Testis (tissue), 5 donors: ENCODE measurements around the genes ARID3C, GALT and CCL19.

DNA sequence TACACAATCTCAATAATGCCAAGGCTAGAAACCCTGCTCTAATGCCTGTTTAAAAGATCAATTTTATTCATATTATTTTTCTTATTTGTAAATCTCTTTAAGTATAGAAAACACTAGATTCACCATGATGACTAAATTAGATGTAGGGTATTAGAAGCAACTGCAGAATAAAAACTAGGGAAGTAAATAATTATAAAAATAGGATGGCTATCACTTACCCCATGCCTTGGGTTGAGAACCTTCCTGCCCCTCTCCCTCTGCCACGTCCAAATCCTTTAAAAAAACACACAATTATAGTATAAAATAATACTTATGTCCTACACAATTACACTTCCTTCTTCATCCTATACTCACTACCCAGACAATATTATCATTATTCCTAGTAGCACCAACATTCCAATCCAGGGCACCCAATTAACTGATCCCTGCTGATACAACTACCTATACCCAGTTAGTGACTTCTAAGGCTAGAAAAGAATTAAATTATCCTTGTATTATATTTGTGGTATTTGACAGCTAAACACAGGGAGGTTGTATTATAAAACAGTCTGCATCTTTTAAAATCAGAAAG is 75.6 kb downstream of the UBAP2 start:
- PRO-cap, 3 experiments: no peak in any of the 3 experiments
- RAMPAGE, long total RNA, 2 experiments: no peak in any of the 2 experiments
- RRBS: no CpG with 5 or more reads among the region's 1 CpG

- PRO-cap, 3 experiments: no peak in any of the 3 experiments
- RAMPAGE, long total RNA, 2 experiments: no peak in any of the 2 experiments
- RRBS: no CpG with 5 or more reads among the region's 9 CpGs
These were observed 7.1 kb upstream of the UBAP1 start for GRCh38 chr9:34171723-34172194.

DNA sequence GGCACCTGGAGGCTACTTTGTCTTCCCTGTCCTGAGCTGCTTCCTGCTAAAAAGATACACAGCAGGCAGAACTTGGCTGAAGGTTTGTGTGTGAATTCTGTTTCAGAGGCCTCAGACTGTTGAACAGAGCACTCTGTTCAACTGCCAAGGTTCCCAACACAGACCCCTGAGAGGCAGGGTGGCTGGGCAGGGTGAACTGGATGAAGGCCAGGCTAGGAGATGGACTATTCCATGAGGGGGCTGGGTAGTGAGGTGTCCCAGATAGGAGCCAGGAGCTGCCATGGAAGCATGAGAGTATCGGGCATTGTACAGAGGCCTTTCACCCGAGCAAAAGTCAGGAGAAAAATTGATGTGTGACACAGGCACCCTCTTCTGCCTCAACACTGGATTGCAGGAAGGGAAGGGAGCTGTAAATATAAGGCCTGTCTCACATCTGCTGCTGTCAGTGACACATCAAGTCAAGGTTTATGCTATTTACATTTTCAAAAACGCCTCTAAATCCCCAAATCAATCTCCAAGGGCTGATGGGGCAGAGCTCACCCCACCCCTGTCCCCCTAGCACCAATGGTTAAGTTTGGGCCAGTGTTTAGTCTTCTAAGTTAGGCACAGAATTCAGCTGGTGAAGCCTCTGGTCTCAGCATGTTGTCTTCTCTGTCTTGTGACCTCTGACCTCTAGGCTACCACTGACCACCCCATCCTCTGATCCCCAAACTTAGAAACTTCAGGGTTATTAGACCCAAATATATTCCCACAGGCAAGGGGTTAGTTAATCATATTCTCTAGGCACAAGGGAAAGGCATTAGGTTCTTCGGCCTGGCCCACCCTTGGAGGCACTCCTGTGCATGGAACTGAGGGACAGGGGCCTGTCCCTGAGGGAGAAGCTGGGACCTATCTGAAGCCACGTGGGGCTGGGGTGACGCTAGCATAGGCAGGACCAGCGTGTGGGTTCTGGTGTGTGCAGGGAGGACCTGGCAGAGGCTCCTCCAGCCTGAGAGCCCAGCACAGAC is 74.8 kb downstream of the UBAP1 start:
- PRO-cap, 3 experiments: no peak in any of the 3 experiments
- RAMPAGE, long total RNA, 2 experiments: no peak in any of the 2 experiments
- RRBS: no CpG with 5 or more reads among the region's 7 CpGs

DNA sequence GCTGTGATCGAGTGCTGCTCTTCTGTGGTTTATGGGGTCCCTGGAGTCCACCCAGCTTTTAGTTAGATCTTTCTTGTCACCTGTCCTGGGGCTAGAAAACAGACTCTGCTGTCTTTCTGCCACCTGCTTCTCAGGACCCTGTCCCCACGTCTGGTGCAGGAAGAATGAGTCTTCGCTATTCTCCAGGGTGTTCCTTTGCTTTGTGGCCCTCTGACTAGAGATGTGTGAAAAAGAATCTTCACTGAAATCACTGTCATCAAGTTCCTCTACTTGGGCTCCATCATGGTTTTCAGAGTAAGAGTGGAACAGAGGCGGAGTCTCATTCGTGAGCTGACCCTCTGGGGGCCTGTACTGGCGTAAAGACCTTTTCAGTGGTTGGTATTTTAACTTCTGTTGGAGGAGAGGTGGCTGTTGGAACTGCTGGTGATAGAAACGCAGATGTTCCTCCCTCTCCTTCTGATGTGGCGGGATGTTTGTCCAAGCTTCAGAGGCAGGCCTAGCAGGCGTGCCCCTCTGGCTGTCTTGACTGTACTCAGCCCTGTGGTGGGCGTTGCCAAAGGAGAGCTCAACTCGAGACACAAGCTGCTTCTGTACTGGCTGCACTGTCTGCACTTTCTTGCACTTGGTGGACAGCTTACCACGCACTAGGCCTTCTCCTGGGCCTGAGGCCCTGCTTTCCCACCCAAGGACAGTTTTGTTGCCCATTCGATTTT is 72.0 kb downstream of the KIF24 start:
- PRO-cap, 3 experiments: peak in 3 of 3 experiments; most common plus-strand start position 611 of the sequence (in 3); most common minus-strand start position 463 of the sequence (in 2)
- RAMPAGE, long total RNA, 2 experiments: no peak in any of the 2 experiments
- RRBS: no CpG with 5 or more reads among the region's 13 CpGs

DNA sequence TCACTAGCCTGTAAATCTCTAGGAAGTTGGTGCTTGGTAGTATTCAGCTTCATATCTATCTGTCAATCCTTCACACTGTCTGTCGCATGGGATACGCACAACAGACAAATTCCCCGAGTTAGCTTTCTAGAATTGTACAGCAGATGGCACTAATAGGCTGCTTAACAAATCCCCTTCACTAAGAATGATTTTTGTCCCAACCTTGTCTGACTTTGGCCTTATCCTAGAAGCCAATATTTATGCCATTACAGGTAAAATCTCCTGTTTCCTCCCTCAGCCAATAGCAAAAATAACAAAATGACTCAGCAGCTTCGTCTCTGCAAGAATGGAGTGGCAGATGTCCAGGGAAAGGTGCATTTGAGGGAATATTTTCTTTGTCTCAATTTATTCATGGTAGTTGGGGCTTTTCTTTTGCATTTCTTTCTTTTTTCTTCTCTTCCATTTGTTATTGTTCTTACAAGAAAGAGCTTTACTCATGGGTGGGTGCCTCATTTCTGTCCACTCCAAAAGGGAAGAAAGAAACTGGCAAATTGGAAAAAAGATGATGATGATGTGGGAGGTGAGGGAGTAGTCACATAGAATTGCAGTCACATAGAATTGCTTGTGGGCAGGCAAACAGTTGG is 3.2 kb downstream of the NUDT2 start:
- PRO-cap, 3 experiments: no peak in any of the 3 experiments
- RAMPAGE, long total RNA, 2 experiments: no peak in any of the 2 experiments
- RRBS: no CpG with 5 or more reads among the region's 4 CpGs

DNA sequence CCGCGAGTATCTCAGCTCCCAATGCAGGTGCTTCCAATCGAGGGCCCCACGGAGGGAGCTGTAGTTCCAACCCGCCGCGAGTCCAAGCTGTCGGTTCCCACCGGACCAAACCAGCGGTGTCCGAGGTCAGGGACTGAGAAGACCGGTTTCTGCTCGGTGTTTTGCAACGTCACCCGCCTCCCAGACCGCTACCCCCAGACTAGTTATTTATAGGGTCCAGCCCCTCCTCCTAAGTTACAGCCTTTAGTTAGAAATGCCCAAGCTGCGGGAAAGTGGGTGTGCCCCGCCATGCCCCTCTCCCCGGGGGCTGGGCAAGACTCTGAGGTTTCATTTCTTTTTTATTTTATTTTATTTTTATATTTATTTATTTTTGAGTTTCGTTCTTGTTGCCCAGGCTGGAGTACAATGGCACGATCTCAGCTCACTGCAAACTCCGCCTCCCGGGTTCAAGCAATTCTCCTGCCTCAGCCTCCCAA is 765 bp upstream of the MYORG start:
- PRO-cap, 3 experiments: peak in 2 of 3 experiments; most common minus-strand start position 84 of the sequence (in 1)
- RAMPAGE, long total RNA, 2 experiments: no peak in any of the 2 experiments
- RRBS: 2% methylated on average over 3 of the region's 23 CpGs

GRCh38 chr9:34428456-34429157 is 29.8 kb downstream of the FAM219A start:
- PRO-cap, 3 experiments: no peak in any of the 3 experiments
- RAMPAGE, long total RNA, 2 experiments: no peak in any of the 2 experiments
- RRBS: no CpG with 5 or more reads among the region's 4 CpGs

GRCh38 chr9:34576957-34577439 is 12.5 kb downstream of the CNTFR start:
- PRO-cap, 3 experiments: peak in 1 of 3 experiments; most common plus-strand start chr9:34577173 (in 1); most common minus-strand start chr9:34577088 (in 1)
- RAMPAGE, long total RNA, 2 experiments: no peak in any of the 2 experiments
- RRBS: no CpG with 5 or more reads among the region's 9 CpGs

- PRO-cap, 3 experiments: no peak in any of the 3 experiments
- RAMPAGE, long total RNA, 2 experiments: no peak in any of the 2 experiments
- RRBS: 0% methylated on average over 2 of the region's 31 CpGs
These were observed 644 bp downstream of the RPP25L start for GRCh38 chr9:34610900-34612006.

GRCh38 chr9:34612739-34613198 is 872 bp upstream of the RPP25L start:
- PRO-cap, 3 experiments: no peak in any of the 3 experiments
- RAMPAGE, long total RNA, 2 experiments: no peak in any of the 2 experiments
- RRBS: no CpG with 5 or more reads among the region's 16 CpGs

- PRO-cap, 3 experiments: peak in 2 of 3 experiments; most common minus-strand start chr9:34629039 (in 2)
- RAMPAGE, long total RNA, 2 experiments: no peak in any of the 2 experiments
- RRBS: 1% methylated on average over 14 of the region's 46 CpGs
These were observed at the start of gene ARID3C for GRCh38 chr9:34628813-34629154. ARID3C (minus strand) TSS chr9:34629066.

GRCh38 chr9:34644691-34645205 is 1.7 kb upstream of the GALT start:
- PRO-cap, 3 experiments: no peak in any of the 3 experiments
- RAMPAGE, long total RNA, 2 experiments: no peak in any of the 2 experiments
- RRBS: no CpG with 5 or more reads among the region's 1 CpG

GRCh38 chr9:34646060-34647379 is at the start of gene GALT:
GALT (plus strand) TSS chr9:34646675.
- PRO-cap, 3 experiments: peak in 3 of 3 experiments; most common plus-strand start chr9:34646675 (in 3); most common minus-strand start chr9:34646541 (in 3)
- RAMPAGE, long total RNA, 2 experiments: start-site peak on the plus strand in 2 of 2 experiments, at chr9:34646610-34646905 at its widest, 22 to 382 reads per replicate
- RRBS: under 1% methylated on average over 9 of the region's 51 CpGs

DNA sequence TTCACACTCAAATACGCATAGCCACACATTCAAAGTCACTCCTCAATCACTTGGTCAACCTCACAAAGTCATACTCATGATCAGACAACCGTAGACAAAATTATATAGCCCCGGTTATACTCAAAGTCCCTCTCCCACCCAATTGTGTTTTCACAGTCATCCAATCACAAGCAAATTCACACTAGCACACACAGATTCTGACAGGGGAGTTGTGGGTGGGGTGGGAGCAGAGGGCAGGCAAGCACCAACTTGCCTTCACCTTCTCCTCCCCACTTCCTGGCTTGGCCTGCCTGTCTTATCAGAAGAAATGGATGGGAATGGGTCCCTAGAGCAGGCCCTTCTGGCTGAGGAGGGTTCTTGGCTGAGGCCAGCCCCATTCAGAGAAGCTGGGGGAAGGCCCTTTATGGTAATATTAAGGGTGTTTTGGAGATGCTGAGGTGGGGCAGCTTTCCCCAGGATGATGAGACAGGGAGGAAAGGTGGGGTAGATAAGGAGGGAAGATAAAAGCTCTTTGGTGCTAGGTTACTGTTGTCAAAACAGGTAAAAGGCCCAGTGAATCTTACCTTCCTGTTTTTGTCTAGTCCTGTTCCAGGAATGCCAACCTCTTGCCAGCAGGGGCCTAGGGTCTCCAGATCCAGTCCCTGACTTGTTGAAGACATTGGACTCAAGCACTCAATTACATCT is 625 bp upstream of the CCL27 start:
- PRO-cap, 3 experiments: no peak in any of the 3 experiments
- RAMPAGE, long total RNA, 2 experiments: no peak in any of the 2 experiments
- RRBS: no CpG with 5 or more reads among the region's 3 CpGs

DNA sequence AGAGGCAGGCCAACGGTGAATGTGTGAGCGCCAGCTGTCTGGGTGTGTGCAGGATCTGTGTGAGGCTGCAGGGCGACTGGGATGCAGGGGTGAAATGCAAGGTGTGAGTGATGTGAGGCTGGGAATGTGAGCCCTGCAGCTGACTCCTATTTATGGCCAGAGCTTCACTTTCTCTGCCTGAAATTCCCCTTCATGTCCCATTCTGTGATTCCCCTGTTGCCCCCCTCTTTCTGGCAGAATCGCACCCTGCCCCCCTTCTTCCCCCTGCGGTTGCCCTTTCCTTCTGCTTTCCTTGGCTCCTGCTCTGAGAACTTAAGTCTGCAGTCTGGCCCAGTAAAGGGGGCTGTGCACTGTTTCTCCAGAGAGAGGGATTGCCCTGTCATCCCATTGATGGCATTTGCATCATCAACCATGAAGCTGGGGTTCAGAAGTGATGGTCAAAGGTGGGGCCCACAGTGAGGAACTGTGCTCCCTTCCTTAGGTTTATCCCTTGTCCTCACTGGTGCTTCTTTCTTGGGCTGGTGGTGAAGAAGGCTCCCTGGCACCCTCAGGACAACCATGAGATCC is at the start of gene CCL19:
TSS of gene CCL19 (minus strand) at position 126 of the 567 bp plus-strand sequence.
- PRO-cap, 3 experiments: no peak in any of the 3 experiments
- RAMPAGE, long total RNA, 2 experiments: no peak in any of the 2 experiments
- RRBS: no CpG with 5 or more reads among the region's 5 CpGs

GRCh38 chr9:34937925-34938163 is 20.2 kb upstream of the PHF24 start:
- PRO-cap, 3 experiments: no peak in any of the 3 experiments
- RAMPAGE, long total RNA, 2 experiments: no peak in any of the 2 experiments
- RRBS: no CpG with 5 or more reads among the region's 2 CpGs

DNA sequence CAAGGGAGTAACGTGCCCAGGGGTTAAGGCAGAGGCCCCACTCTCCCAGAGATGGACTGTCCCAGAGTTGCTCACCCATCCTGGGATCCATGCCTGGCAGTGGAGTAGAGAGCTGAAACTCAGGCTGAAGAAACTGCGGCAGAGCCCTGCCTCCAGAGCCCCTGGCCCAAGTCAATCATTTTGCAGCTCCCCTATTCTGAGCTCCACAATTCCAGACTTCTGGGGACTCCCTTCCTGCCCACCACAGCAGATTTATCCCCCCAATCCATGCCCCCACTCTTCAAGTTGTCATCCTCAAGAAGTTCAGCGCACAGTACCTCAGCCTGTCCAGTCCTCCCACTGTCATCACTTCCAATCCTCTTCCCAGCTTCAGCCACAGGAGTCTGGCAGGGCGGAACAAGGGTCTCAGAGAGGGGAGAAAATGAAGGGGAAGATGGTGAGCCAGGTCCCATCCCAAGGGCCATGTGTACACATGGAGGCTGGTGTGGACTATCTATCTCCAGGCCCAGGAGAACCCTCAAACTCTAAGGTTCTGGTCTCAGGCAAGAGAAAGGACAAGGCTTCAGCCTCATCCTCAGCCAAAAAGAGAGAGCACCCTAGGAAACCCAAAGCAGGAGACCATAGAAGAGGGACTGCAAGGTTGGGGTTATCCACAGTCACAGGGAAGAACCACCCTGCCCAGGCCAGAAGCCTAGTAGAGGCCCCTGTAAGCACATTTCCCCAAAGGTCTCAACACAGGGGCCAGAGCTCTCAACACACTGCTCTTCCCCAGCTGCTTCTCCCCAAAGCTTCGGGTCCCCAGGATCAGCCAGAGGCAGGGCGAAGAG is 3.0 kb downstream of the C9orf131 start:
- PRO-cap, 3 experiments: no peak in any of the 3 experiments
- RAMPAGE, long total RNA, 2 experiments: no peak in any of the 2 experiments
- RRBS: no CpG with 5 or more reads among the region's 6 CpGs

GRCh38 chr9:35054172-35054847 is 12.3 kb downstream of the C9orf131 start:
- PRO-cap, 3 experiments: no peak in any of the 3 experiments
- RAMPAGE, long total RNA, 2 experiments: no peak in any of the 2 experiments
- RRBS: no CpG with 5 or more reads among the region's 6 CpGs

DNA sequence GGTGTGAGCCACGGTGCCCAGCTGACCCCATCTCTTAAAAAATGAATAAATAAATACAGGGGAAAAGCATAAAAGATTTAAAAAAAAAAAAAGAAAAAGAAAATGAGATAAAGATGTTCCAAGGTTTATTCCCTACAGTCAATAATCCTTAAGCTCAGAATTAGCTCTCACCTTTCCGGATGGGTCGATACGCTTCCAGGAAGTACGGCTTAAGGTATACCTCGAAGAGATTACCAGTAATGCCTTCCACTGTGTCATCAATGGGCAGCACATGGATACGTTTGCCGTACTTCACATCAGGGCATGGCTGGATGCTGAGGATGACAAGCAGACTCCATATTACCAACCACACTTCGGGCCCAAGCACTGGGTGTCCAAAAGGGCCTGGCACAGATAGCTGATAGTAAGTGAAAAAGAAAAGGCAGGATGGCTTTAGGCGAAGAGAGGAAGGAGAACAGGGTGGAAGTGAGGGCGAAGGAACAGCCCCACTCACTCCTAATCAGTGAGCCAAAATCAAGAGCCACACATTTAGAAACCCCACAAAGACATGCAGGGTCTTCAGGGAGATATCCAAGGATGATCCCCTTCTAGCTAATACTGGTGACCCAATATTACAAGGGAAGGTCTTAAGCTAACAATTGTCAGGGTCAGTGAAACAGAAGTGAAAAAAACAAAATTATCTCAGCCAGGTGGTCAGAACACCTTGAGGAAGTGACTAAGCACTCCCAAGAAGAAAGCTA is 5.8 kb downstream of the VCP start:
- PRO-cap, 3 experiments: no peak in any of the 3 experiments
- RAMPAGE, long total RNA, 2 experiments: no peak in any of the 2 experiments
- RRBS: no CpG with 5 or more reads among the region's 11 CpGs

GRCh38 chr9:35070193-35070398 is 2.3 kb downstream of the VCP start:
- PRO-cap, 3 experiments: no peak in any of the 3 experiments
- RAMPAGE, long total RNA, 2 experiments: no peak in any of the 2 experiments
- RRBS: no CpG with 5 or more reads among the region's 1 CpG